Osteoblast (primary cell): Measurements from ENCODE around the gene CORO2A.

GRCh38 chr9:97565663-97566326 lies 64.3 kb downstream of the TMOD1 start:
- CAGE, long polyA plus RNA: no peak
- RRBS: no CpG with 5 or more reads among the region's 10 CpGs

DNA sequence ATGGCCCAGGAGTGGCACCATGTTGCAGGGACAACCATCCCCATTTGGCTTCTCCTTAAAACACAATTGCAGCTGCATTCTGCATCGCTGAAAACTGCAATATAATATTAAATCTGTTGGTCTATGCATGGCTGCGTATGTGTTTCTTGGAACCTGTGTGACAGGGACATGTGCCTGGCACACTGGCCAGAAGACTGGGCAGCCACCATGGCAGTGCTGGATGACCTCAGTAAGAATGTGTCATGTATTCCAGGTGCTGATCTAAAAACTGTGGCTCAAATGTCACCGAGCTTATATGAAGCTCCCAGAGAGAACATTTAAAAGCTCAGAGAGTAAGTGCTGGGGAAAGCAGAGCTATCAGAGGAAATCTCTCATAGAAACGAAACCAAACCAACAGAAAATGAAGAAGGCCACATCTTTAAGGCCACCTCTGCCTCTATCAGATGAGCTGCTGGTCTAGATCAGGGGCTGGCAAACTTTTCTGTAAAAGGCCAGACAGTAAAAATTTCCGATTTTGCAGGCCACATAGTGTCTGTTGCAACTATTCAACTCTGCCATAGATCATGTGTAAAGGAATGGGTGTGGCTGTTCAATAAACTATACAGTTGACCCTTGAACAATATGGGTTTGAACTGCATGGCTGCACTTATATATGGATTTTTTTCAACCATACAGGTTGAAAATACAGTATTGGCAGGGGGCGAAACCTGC lies 31.9 kb downstream of the TSTD2 start:
- CAGE, long polyA plus RNA: no peak
- RRBS: no CpG with 5 or more reads among the region's 6 CpGs

- CAGE, long polyA plus RNA: no peak
- RRBS: no CpG with 5 or more reads among the region's 10 CpGs
Observed at GRCh38 chr9:97663905-97664887, 30.6 kb downstream of the NCBP1 start.

- CAGE, long polyA plus RNA: no peak
- RRBS: no CpG with 5 or more reads among the region's 9 CpGs
Observed at GRCh38 chr9:97667484-97668337, 29.4 kb downstream of the XPA start.

DNA sequence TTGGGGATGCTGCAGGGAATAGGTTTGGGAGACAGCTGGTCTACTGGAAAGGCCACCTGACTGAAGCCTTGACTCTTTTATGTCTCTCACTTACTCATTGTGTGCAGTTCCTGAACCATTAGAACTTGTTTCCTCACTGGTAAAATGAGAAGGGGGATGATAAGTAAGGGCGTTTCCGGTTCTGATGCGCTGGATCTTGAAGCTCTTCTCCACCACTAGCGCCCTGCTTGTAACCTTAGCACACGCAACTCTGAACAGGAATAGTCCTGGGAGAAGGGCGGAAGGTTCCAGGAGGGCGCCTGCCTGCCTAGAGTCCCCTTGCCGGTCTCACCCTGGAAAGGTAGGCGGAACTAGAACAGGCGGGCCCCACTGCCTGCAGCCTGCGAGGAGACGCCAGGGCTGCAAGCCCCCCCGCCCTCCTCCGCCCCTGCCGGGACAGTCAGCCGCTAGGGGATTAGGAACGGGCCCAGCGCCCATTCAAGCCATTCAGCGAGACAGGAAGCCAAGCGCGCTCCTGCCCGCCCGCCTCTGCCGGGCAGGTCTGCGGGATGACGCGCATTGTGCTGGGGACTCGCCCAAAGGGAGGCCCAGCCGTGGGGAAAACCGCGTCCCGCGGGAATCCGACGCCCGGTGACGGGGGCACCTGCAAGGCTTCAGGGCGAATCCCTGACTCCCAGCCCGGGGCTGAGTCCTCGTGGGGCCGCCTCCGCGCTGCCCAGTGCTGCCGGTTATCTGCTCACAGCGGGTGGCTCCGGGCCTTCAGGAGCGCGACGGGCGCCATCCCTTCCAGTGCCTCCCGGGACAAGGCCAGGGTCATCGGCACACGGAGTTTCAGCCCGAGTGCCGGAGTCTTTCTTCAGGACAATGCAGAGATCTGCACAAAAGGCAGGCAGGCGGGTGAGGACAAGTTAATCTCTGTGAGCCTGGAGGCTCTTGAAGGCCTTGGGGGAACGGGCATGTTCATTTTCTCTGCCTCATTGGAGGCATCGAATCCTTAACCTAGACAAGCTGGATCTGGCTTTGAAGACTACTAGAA lies 44.1 kb upstream of the XPA start:
- CAGE, long polyA plus RNA: no peak
- RRBS: 3% methylated on average over 40 of the region's 58 CpGs

DNA sequence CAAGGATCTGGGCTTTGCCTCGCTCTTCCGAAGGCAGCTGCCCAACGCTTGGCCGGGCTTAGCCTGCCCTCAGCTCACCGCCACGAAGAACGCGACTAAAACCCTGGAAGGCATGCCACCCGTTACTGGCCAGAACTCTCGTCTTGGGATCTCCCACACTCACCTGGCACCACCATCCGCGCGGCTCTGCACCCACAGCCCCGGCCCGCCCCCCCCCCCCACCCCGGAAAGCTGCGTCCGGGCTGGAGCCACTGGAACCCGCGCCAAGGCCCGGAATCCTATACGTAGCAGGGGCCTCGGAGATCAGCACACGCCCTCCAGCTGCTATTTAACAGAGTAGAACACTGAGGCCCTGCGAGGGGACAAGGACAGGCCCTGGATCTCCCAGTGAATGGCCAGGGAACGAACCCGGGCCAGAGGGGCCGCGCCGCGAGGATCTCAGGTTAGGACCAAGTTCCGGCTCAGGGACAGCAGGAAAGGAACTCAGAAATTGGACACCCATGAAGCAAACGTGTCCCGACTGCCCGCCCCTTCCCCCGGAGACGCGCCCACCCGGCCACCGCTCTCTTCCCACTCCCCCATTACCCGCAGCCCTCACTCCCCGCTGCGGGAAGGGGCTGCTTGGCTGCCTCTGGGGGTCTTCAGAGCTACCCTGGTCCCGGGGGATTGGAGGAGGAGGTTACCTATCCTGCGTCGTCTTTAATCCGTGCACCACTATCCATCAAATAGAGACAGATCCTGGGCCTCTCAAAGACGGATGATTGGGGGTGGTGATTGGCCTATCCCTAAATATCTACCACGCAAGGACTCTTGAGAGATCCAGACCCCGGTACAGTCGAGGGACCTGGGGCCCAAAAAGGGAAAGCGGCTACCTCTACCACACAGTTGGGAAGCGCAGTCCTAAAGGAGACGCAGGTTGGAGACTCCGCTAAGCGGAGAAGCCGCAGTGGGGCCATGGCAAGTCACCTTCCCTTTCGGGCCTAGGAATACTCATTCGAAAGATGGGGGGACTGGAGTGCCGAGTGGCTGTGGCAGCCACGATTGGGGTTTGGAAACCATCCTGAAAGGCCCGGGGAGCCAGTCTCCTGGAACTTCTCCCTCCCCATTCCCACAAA lies 937 bp upstream of the FOXE1 start:
- CAGE, long polyA plus RNA: no peak
- RRBS: 6% methylated on average over 21 of the region's 62 CpGs

GRCh38 chr9:97981907-97982163 lies 1.3 kb upstream of the ANP32B start:
- CAGE, long polyA plus RNA: no peak
- RRBS: no CpG with 5 or more reads among the region's 2 CpGs

- CAGE, long polyA plus RNA: no peak
- RRBS: no CpG with 5 or more reads among the region's 11 CpGs
Observed at GRCh38 chr9:98004864-98005511, 21.8 kb downstream of the ANP32B start.

GRCh38 chr9:98019658-98020209 lies 36.6 kb downstream of the ANP32B start:
- CAGE, long polyA plus RNA: no peak
- RRBS: no CpG with 5 or more reads among the region's 5 CpGs

DNA sequence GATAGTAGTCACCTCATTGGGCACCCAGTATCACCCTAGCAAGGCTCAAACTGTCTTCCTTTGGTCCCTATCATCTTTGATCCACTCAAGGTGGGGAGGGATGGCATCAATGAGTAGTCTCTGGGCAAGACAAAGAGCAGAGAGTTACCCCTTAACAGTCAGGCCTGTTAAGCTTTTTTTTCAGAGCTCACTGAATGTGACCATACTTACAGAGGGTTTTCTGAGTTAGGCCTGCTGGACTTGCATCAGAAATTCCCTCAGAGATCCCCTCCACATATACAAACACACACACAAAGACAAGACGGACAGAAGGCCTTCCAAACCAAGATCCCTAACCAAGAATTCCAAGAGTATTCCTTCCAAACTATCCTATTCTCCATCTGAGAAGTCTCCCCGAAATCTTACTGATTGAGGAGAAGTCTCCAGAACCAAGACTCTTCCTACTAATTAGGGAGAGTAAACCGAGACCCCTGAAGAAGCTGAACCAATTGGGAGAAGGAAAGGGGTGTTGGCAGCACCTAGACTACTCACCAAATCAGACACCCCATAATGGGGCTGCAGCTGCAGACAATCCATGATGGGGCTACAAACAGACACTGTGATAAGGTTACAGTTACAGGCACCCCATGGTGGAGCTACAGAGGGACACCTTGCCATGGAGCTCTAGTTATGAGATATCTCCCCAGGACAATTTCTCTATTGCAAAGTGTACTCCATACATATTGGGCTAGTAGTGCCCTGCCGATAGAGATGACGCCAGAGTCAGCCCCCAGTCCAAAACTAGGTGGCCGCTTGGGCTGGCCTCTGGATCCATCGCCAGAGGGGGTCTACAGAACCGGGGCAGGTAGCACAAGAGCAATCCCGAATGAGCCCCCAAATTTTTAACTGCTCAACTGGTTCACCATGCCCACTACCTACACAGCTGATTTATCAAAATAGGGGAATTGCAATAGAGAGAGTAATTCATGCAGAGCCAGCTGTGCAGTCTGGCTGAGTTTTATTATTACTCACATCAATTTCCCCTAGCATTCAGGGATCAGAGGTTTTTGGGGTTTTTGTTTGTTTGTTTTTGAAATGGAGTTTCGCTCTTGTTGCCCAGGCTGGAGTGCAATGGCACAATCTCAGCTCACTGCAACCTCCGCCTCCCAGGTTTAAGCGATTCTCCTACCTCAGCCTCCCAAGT lies 2.2 kb upstream of the NANS start:
- CAGE, long polyA plus RNA: no peak
- RRBS: no CpG with 5 or more reads among the region's 12 CpGs

- CAGE, long polyA plus RNA: no peak
- RRBS: no CpG with 5 or more reads among the region's 7 CpGs
Observed at GRCh38 chr9:98075813-98076391, 19.4 kb downstream of the NANS start.

GRCh38 chr9:98104335-98104570 lies 14.8 kb downstream of the TRIM14 start:
- CAGE, long polyA plus RNA: no peak
- RRBS: no CpG with 5 or more reads among the region's 2 CpGs

- CAGE, long polyA plus RNA: no peak
- RRBS: no CpG with 5 or more reads among the region's 2 CpGs
Observed at GRCh38 chr9:98104571-98104816, 14.5 kb downstream of the TRIM14 start.

GRCh38 chr9:98192430-98193814 lies at the start of gene CORO2A:
Gene CORO2A, minus strand, starts transcription at chr9:98192637.
- CAGE, long polyA plus RNA: no peak
- RRBS: 2% methylated on average over 65 of the region's 113 CpGs

GRCh38 chr9:98225127-98225766 lies 30.2 kb downstream of the TBC1D2 start:
- CAGE, long polyA plus RNA: no peak
- RRBS: no CpG with 5 or more reads among the region's 7 CpGs

- CAGE, long polyA plus RNA: no peak
- RRBS: no CpG with 5 or more reads among the region's 16 CpGs
Observed at GRCh38 chr9:98709640-98709906, 838 bp upstream of the GABBR2 start.

DNA sequence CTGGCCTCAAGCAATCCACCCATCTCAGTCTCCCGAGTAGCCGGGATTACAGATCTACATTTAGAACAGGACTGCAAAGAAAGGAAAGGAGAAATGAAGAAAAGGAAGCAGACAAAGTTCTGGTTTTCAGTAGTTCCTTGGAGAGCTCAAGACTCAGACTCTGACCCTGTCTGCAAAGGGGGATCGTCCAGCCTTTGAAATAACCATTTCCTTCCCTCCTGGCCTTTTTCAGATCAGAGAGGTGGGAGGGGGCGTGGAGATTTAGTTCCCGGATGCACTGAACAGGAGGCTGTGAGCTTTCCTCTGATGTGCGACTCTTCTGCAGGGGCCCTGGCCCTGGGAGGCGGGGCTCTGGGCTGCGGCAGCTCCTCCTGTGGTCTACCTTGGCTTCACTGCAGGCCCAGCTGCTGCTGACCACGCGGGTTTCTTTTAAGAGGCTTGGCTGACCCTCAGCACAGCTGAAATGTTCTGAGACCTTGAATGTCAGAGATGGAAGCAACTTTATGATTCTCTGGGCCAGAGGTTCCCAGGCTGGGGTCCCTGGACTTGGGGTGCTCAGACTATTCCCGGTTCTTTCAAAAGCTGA lies 27.1 kb upstream of the COL15A1 start:
- CAGE, long polyA plus RNA: no peak
- RRBS: no CpG with 5 or more reads among the region's 11 CpGs

DNA sequence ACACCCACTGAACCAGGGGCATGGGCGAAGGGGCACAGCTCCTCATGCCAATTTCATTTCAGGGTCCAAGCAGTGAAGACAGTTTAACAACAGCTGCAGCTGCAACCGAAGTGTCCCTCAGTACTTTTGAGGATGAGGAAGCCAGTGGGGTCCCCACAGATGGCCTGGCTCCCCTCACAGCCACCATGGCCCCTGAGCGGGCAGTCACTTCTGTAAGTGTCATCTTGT lies 71.6 kb downstream of the COL15A1 start:
- CAGE, long polyA plus RNA: no peak
- RRBS: no CpG with 5 or more reads among the region's 3 CpGs

GRCh38 chr9:99019704-99020268 lies 76.1 kb downstream of the COL15A1 start:
- CAGE, long polyA plus RNA: no peak
- RRBS: no CpG with 5 or more reads among the region's 2 CpGs

GRCh38 chr9:99040878-99041685 lies 63.8 kb upstream of the TGFBR1 start:
- CAGE, long polyA plus RNA: no peak
- RRBS: no CpG with 5 or more reads among the region's 4 CpGs